ENCODE measurements around a stretch of chr1.

DNA sequence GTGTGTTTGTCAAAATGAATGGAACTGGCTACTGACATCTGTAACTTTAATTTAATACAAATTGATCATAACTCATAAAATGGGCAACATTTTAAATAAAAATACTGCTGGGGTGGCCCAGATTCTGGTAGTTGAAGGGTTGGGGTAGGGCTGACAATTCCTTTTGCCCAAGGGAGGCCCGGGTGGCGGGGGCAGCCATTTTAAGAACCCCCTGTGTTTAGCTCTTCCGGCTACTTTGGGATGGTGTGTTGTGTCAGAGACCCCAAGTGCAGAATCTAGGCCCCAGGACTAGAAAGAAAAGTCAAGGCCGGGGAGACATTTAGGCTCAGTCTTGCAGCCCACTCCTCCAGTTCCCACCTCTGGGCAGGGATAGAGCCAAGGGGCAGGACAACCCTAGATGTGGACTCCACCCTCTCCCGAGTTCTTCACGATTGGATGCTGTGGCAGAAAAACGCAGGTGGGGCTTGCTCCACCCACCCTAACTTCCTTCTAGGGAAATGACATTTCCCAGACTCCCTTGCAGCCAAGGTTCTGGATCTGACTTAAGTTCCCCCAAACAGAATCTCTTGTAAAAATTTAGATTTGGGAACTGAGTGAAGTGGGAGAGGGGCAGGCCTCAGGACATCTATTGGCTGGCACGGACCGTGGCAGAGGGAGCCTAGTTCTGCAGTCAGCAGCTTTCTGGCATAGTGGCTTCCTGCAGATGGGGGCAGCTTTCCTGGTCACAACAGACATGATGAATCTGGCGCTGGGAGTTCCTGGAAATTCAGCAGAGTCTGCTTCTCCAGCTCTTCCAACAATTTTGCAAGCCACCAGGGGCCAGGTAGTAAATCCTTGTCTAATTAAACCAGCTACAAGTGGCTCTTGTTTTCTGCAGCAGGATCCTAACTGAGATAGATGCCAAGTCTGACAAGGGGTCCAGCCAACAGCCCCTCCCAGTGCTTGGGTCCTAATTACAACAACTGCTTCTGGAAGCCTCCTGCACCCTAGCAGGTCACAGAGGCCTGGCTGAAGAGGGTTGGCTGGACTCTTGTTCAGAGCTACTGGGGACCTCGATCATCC lies 36.1 kb downstream of the TRIM62 start:
- RRBS, result 98% methylated on average over 2 of the region's 11 CpGs

DNA sequence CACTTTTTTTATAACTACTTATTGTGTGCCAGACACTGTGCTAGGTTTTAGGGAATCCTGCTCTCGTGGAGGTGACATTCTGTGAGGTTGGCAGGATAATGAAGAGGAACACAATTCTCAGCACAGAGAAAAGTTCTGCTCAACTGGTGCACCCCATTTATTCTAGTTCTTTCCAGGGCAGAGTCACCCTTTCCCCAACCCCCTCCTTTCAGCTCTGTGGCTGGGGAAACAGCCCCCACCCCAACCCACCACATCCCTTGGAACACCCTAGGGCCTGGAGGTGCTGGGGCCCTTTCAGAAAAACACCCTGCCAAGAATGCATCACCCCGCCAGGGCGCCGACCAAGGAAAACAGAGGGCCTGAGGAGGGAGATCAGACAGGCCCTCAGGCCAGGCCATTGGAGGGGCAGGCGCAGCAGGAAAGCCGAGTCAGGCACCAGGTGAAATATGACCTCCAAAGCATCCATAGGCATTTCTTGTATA lies 18.4 kb downstream of the TRIM62 start:
- RRBS, result no CpG with 5 or more reads among the region's 6 CpGs

DNA sequence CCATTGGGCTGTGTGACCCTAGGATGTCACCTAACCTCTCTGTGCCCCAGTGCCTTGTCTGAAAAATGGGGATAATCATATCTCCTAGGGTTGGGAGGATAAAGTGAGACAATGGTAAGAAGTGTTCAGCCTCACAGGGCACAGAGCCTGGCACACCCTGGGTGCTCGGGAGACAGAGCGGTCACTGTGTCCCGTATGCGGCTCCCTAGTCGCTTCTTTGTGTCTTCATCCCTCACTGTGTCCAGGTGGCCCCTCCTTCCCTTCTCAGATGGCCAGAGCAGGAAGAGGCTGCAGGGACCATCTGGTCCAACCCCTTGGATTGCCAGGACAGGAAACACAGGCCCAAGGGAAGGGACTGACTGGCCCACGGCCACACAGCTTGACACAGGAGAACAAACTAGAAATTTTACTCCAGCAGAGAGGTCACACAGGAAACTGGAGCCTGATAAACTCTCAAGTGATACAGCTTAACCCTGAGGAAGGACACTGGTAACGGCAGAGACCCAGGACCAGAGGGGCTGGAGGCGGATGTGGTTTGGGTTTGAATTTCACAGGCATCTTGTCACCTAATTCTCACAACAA lies 11.0 kb downstream of the TRIM62 start:
- RRBS, result no CpG with 5 or more reads among the region's 8 CpGs

DNA sequence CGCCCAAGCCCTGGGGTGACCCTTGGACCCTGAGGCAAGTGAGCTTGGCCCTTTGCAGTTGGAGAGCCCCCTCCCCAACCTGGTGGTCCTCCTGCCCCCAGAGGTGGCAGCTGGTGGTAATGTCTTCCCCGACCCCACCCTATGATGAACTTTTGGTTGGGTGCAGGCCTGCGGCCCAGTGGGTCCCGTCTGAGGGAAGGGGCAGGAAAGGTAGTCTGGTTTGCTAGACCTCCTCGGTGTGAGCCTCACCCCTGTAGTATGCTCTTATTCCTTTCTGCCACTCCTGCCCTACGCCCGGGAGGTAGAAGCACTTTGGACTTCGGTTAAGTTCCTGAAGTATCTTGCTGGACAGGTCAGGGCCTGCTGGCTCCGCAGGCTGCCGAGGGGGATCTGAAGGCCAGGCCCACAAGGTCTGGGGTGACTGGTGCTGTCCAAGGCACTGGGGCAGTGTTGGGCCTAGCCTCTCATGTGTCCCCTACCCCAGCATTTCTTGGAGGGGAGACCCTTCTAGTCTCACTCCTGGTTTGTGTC lies 1.6 kb downstream of the ZNF362 start:
- RRBS, result no CpG with 5 or more reads among the region's 10 CpGs

DNA sequence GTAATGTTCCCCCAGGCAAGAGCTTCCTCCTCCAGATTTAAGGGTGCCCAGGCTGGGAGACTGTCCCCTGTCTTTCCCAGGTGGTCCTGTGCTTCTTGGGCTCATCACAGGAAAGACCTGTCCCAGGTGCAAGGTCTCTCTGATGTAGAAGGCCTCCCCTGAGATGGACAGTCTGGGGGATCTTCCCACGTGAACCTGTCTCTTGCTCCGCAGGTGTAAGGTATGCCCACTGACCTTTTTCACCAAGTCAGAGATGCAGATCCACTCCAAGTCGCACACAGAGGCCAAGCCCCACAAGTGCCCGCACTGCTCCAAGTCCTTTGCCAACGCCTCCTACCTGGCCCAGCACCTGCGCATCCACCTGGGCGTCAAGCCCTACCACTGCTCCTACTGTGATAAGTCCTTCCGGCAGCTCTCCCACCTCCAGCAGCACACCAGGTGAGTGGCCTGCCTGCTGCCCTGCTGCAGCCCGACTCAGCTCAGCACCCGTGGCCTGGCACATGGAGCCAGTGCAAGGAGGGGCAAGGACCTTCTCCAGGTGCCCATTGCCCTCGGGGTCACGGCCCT lies 25.2 kb downstream of the ZNF362 start:
- RRBS, result no CpG with 5 or more reads among the region's 12 CpGs

DNA sequence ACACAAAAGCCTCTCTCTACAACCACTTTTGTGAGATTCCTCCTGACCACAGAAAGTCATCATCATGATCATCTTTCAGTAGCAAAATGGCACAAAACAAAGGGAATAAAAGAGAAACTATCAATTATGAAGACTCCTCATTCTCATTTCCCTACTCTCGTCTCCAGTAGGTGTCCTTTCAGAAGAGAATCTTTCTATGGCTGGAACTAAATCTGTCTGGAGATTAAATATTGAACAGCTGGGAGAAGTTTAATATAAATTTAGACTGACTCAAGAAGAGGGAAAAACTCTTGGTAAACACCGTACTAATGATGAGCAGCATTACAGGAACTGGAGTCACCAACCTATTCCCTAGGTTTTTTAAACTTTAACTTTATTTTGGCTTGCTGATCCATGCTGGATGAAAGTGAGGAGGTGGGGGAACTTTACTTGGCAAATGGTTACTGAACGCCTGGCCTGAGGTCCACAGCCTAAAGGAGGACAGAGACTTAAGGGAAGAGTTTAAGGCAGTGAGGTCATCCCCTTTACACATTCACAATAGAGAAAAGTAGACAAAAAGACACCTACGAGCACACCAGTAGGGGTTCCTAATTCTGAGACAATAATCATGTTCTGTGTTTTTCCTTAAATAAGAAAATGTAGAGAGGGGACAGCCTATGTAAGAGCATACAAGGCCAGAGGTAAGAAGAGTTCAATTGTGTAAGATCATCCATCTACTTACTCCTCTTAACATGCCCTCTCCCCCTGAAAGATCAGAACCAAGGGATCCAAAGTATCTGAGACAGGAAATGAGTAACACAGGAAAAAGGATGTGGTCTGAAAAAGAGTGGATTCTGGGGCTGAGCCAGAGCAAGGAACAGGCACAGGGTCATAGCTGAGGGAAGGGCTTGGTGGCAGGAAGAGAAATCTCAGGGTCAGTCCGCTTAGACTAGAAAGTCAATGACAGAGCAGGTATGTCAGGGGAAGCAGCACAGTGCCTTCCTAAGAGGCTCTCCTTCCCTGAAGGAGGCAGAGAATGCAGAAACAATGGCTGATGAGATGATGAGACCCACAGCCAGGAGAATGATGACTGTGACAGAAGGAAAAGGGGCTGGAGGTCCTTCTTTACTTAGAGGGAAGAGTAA lies 25.8 kb upstream of the A3GALT2 start:
- RRBS, result no CpG with 5 or more reads among the region's 5 CpGs

GRCh38 chr1:33349960-33350644 lies 29.2 kb upstream of the A3GALT2 start:
- RRBS, result 2% methylated on average over 6 of the region's 65 CpGs

DNA sequence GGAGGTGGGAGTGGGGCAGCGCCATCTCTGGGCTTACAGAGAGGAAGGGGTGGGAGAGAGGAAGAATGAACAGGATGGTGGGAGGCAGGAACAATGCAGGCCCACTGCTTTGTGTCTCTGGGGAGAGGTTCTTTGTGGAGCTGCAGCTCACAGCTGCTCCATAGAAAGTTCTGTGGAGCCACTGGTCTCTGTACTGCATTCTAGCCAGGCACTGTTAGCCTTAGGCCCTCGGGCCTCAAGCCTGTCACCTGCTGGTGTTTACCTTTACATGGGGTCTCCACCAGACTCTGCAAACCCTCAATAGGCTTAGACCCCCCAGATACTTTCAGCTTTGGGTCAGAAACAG lies 43.7 kb upstream of the A3GALT2 start:
- RRBS, result no CpG with 5 or more reads among the region's 2 CpGs

DNA sequence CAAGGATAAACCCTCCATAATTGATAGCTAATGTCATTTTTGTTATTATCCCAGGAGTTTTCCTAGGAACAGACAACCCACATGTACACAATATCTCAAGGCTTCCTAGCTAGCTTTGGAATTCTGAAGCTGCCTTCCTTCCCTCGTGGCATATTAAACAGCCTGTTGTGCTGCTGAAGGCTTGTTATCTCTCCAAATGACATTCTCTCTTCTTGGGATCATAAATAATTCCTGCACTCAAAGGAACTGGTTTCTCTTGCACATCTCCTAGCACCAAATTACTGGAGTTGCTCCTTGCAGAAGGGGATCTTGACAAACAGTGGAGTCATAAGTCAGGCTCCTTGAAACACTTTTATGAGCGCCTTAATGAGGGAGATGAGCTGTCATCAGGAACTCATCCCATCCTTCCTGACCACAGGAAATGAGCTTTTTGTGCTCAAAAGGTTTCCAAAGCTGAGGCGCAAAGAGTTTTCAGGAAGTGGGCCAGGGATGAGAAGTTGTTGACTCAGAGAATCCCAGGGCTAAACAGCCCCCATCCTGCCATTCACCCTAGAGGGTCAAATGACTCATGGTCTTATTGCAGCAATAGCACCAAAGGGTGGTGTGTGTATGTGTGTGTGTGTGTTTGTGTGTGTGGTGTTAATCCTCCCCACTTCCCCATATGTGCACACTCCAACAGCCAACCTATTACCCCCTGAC lies 2.6 kb upstream of the PHC2 start:
- RRBS, result no CpG with 5 or more reads among the region's 3 CpGs

DNA sequence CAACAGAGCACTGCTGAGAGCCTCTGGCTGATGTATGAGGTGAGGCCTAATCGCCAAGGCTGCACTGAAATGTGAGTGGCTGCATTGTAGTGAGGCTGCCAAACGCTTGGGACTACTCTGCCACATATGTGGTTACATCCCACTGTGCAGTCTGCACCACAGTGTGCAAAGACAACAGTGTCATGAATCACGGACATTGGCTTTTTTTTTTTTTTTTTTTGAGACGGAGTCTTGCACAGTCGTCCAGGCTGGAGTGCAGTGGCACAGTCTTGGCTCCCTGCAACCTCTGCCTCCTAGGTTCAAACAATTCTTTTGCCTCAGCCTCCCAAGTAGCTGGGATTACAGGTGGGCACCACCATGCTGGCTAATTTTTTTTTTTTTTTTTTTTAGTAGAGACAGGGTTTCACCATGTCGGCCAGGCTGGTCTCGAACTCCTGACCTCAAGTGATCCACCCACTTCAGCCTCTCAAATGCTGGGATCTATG lies 97.6 kb downstream of the ZSCAN20 start:
- RRBS, result no CpG with 5 or more reads among the region's 7 CpGs

- RRBS, result no CpG with 5 or more reads among the region's 4 CpGs
These were observed 250.6 kb downstream of the C1orf94 start for GRCh38 chr1:34427321-34427782.

GRCh38 chr1:34682541-34682846 lies 72.4 kb upstream of the GJB5 start:
- RRBS, result no CpG with 5 or more reads among the region's 4 CpGs

DNA sequence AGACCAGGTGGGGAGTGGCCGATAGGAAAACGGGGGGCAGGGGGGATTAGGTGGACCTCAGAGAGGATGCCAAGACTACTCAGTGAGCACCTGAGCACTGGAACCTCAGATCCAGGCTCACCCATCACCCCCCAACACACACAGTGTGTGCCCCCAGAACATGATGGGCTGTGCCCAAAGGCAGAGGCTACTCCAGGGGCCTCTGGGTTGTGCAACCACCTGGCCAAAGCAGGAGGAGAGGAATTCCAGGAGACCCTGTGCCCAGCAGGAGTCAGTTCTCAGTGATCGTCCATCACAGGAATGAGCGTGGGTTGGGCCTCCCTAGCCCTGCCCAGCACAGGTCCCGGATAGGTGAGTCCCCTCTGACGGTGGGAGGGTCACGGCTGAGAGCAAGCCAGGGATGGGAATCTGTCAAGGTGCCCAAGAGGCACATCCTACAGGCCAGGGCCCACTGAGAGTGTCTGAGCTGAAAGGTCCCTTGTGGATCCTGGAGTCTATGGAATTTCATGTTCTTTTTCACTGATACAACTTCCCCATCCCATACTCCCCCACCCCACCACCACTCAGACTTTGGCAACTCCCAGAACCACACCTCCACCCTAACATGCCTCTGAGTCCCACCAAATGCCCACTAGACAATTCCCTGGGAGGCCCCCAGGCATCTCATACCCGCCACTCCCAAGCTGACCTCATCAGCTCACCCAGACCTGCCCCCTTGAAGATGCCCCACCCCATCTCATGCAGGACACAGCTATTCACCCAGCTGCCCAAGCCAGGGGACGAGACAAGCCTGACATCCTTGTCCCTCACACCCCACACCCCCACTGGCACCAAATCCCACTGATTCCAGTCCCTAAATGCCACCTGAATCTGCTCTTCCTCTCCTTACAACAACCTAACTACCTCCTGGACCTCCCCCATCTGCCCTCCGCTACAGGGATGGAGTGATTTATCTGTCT lies 3.1 kb downstream of the GJB4 start:
- RRBS, result no CpG with 5 or more reads among the region's 10 CpGs

GRCh38 chr1:34781995-34782487 lies 1.0 kb downstream of the GJB3 start:
- RRBS, result no CpG with 5 or more reads among the region's 8 CpGs

DNA sequence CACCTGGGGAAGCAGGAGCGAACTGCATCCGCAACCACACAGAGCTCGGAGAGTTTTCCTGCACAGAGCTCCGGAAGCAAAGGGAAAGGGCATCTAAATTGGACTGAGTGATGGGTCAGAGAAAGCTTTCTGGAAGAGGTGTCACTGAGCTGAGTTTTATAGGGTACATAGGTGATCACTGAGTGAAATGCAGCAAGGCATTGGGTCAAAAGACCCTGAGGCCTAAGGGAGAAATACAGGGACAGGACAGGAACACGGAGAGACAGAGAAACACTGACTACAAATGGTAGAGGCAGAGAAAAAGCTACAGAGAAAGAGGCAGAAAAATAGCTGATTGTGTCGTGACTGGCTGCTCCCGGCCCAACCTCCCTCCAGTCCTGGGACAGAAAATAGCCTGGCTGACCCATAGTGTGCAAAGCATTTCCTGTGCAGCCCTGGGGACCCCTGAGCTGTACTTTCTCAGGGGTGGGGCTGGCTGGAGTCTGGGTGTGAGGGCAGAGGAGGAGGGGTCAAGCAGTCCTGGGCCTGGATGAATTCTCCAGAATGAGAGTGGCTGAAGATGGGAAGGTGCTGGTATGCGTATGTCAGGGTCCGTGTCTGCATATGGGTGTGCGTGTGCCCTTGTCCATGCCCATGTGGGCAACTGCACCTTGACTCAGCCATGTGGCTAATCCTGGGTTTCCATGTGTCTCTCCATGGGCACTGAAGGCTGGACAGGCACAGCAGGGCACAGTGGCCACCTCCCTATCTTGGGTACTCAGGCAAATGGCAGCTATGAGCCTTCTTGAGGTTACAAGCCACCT lies 24.0 kb downstream of the SMIM12 start:
- RRBS, result no CpG with 5 or more reads among the region's 10 CpGs

DNA sequence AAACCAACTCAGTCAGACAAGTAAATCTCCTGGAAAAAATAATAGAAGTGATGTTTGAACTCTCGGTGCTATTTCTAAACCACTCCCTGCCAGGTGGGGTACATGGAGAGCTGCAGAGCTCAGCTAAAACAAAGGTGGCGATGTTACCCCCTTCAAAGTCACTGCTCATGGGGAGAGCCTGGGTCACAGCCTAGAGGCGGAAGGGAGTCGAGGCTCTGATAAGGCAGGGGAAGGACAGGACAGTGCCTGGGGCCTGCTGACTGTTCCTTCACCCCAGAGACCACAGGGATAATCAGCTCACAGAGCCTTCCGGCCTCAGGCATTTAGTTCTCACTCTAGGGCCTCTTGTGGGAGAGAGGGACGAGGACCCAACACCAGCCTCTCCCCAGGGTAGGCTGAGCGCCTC lies 14.2 kb downstream of the SMIM12 start:
- RRBS, result no CpG with 5 or more reads among the region's 7 CpGs

DNA sequence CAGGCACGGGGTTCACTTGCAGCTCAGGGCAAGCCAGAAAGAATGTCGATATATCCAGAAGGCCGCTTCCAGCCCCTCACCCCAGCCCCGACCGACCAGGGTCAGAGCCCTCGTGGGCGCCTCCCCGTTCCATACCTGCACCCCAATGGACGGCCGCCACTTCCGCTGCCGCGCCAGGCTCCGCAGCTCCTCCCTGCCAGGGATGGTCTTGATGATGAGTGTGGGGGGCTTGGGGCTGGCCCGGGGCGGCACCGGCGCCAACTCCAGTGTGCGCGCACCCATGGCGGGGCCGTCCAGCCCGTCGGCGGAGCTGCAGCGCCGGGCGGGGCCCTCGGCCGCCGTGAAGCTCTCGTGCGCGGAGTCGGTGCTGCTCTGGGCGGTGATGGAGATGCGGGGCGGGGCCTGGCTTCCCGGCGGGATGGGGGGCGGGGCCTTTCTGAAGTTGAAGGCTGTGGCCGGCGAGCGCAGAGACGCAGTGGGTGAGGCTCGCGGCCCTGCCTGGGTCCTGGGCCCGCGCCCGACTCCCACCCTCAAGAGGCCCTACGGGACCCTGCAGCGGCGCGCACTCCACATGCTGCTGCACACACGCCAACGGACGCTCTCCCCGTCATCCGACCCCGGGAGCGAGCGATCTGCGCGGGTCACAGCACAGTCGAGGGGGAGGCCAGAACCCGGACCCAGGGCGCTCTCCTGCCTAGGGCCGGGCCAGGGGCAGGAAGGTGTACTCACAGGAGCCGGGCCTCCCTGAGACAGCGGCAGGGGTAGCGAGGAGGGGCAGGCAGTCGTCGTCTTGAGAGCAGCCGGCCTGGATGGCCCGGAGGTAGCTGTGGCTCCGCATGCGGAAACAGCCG lies 26.0 kb upstream of the SMIM12 start:
- RRBS, result 3% methylated on average over 33 of the region's 78 CpGs

- RRBS, result 22% methylated on average over 5 of the region's 37 CpGs
These were observed 870 bp upstream of the DLGAP3 start for GRCh38 chr1:34930164-34930876.

- RRBS, result no CpG with 5 or more reads among the region's 13 CpGs
These were observed 4.0 kb downstream of the SFPQ start for GRCh38 chr1:35188882-35189464.

GRCh38 chr1:35363280-35363658 lies 94.8 kb downstream of the ZMYM4 start:
- RRBS, result no CpG with 5 or more reads among the region's 1 CpG

All from GM12891 (cell line).